K562 (cell line): ENCODE measurements around the genes LAMB3 and HSD11B1.

DNA sequence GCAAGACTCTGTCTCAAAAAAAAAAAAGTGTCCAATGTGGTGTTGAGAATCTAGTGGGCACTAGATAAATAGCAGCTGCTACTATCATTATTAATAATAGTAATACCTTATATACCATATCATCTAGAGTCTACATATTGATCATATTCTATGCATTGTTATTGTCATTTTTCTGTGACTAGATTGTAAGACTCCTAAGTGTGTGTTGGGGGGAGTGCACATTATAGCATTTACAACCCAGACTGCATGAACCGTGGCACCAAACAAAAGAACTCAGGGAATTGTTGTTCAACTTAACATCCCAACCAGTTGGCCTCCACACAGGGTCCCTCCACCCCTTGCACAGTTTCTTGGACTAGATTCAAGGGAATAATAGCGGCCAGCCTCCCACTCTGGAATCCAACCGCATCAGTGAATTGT is 18.3 kb downstream of the CD34 start:
- RAMPAGE, long total RNA = no peak
- RRBS = no CpG with 5 or more reads among the region's 3 CpGs
PRO-cap:
- standard = no peak
- CoPRO, capped RNA only, 2 experiments = no peak in any of the 2 experiments
- CoPRO, capped and uncapped RNA, 2 experiments = no peak in any of the 2 experiments
- CoPRO, uncapped RNA only, 2 experiments = no peak in any of the 2 experiments
CAGE:
- cytosol, long polyA plus RNA = no peak
- long polyA plus RNA = no peak
- nucleolus, long total RNA = no peak
- nucleus, long polyA plus RNA = no peak

DNA sequence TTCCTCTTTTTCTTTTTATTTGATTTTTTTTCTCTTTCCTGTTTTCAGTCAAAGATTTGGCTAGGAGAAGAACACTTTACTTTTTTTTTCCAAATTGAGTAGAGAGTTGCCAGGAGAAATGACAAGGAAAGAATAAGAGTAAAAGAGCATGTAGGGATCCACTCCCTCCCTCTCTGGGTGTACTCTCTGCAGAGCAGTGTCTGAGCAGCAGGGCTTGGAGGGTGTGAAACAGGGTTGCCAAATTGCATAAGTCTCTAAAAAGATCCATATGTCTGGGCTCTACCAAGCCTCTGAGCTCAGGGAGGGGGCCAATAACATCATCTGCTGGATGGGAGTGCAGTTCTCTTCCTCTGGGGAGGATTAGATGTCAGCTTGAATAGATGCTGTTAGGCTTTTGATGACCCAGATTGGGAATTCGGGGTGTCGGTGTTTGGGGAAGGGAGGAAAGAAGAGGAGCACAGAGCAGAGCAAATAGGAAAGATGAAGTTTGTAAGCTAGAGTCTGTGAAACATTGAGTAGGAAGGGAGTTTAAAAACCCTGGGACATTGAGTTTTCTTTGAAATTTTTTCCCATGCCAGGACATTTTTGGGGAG is 8.9 kb upstream of the CD34 start:
- RAMPAGE, long total RNA = no peak
- RRBS = no CpG with 5 or more reads among the region's 2 CpGs
PRO-cap:
- standard = no peak
- CoPRO, capped RNA only, 2 experiments = no peak in any of the 2 experiments
- CoPRO, capped and uncapped RNA, 2 experiments = no peak in any of the 2 experiments
- CoPRO, uncapped RNA only, 2 experiments = no peak in any of the 2 experiments
CAGE:
- cytosol, long polyA plus RNA = no peak
- long polyA plus RNA = no peak
- nucleolus, long total RNA = no peak
- nucleus, long polyA plus RNA = no peak

- RAMPAGE, long total RNA = no peak
- RRBS = no CpG with 5 or more reads among the region's 17 CpGs
PRO-cap:
- standard = no peak
- CoPRO, capped RNA only, 2 experiments = no peak in any of the 2 experiments
- CoPRO, capped and uncapped RNA, 2 experiments = no peak in any of the 2 experiments
- CoPRO, uncapped RNA only, 2 experiments = no peak in any of the 2 experiments
CAGE:
- cytosol, long polyA plus RNA = no peak
- long polyA plus RNA = no peak
- nucleolus, long total RNA = no peak
- nucleus, long polyA plus RNA = no peak
These were observed 53.5 kb upstream of the CD34 start for GRCh38 chr1:207964278-207964934.

DNA sequence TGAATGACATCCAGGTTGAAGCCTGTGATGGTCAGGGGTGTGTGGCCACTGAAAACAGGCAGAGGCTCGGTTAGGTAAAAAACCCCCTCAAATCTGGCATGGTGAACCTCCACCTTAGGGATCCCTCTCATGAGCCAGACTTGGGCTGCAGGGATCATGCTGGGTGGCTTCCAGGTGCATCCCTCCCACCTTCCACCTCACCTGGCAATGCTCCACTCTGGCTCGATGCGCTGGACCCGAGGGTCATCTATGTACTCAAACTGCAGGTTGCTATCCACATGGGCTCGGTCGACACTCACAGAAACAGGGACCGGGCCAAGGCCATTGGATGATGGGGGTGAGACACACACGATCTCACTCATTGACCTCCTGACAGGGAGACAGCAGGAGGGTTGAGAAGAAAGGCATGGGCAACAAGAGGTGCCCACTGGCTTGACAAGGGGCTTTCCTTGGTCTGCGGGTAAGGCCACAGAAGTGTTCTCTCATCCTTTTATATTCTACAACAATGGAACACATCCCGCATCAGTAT is 140.2 kb upstream of the CD34 start:
- RAMPAGE, long total RNA = no peak
- RRBS = no CpG with 5 or more reads among the region's 10 CpGs
PRO-cap:
- standard = no peak
- CoPRO, capped RNA only, 2 experiments = no peak in any of the 2 experiments
- CoPRO, capped and uncapped RNA, 2 experiments = no peak in any of the 2 experiments
- CoPRO, uncapped RNA only, 2 experiments = no peak in any of the 2 experiments
CAGE:
- cytosol, long polyA plus RNA = no peak
- long polyA plus RNA = no peak
- nucleolus, long total RNA = no peak
- nucleus, long polyA plus RNA = no peak

DNA sequence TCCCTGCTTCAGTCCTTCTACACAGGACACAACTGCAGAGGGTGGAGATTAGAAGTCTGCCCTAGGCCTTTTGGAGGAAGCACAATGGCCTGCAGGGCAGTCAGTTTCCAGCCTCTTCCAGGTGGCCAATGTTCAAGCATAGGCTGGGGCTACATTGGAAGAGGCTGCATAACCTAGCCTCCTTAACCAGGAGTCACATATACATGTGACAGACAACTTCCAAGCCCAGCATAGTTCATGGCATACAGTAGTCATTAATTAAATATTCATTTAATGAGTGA is 162.3 kb upstream of the CD34 start:
- RAMPAGE, long total RNA = no peak
PRO-cap:
- standard = no peak
- CoPRO, capped RNA only, 2 experiments = no peak in any of the 2 experiments
- CoPRO, capped and uncapped RNA, 2 experiments = no peak in any of the 2 experiments
- CoPRO, uncapped RNA only, 2 experiments = no peak in any of the 2 experiments
CAGE:
- cytosol, long polyA plus RNA = no peak
- long polyA plus RNA = no peak
- nucleolus, long total RNA = no peak
- nucleus, long polyA plus RNA = no peak

- RAMPAGE, long total RNA = no peak
- RRBS = 3% methylated on average over 4 of the region's 13 CpGs
PRO-cap:
- standard = no peak
- CoPRO, capped RNA only, 2 experiments = no peak in any of the 2 experiments
- CoPRO, capped and uncapped RNA, 2 experiments = no peak in any of the 2 experiments
- CoPRO, uncapped RNA only, 2 experiments = no peak in any of the 2 experiments
CAGE:
- cytosol, long polyA plus RNA = no peak
- long polyA plus RNA = no peak
- nucleolus, long total RNA = no peak
- nucleus, long polyA plus RNA = no peak
These were observed 162.4 kb downstream of the PLXNA2 start for GRCh38 chr1:208081755-208082275.

- RAMPAGE, long total RNA = no peak
- RRBS = no CpG with 5 or more reads among the region's 10 CpGs
PRO-cap:
- standard = no peak
- CoPRO, capped RNA only, 2 experiments = no peak in any of the 2 experiments
- CoPRO, capped and uncapped RNA, 2 experiments = no peak in any of the 2 experiments
- CoPRO, uncapped RNA only, 2 experiments = no peak in any of the 2 experiments
CAGE:
- cytosol, long polyA plus RNA = no peak
- long polyA plus RNA = no peak
- nucleolus, long total RNA = no peak
- nucleus, long polyA plus RNA = no peak
These were observed 94.5 kb downstream of the PLXNA2 start for GRCh38 chr1:208149405-208150298.

- RAMPAGE, long total RNA = no peak
- RRBS = no CpG with 5 or more reads among the region's 12 CpGs
PRO-cap:
- standard = no peak
- CoPRO, capped RNA only, 2 experiments = no peak in any of the 2 experiments
- CoPRO, capped and uncapped RNA, 2 experiments = no peak in any of the 2 experiments
- CoPRO, uncapped RNA only, 2 experiments = no peak in any of the 2 experiments
CAGE:
- cytosol, long polyA plus RNA = no peak
- long polyA plus RNA = no peak
- nucleolus, long total RNA = no peak
- nucleus, long polyA plus RNA = no peak
These were observed 78.5 kb downstream of the PLXNA2 start for GRCh38 chr1:208165524-208166193.

GRCh38 chr1:208181090-208181456 is 63.1 kb downstream of the PLXNA2 start:
- RAMPAGE, long total RNA = no peak
- RRBS = no CpG with 5 or more reads among the region's 2 CpGs
PRO-cap:
- standard = no peak
- CoPRO, capped RNA only, 2 experiments = no peak in any of the 2 experiments
- CoPRO, capped and uncapped RNA, 2 experiments = no peak in any of the 2 experiments
- CoPRO, uncapped RNA only, 2 experiments = no peak in any of the 2 experiments
CAGE:
- cytosol, long polyA plus RNA = no peak
- long polyA plus RNA = no peak
- nucleolus, long total RNA = no peak
- nucleus, long polyA plus RNA = no peak

GRCh38 chr1:208227381-208227735 is 16.8 kb downstream of the PLXNA2 start:
- RAMPAGE, long total RNA = no peak
- RRBS = no CpG with 5 or more reads among the region's 3 CpGs
PRO-cap:
- standard = no peak
- CoPRO, capped RNA only, 2 experiments = no peak in any of the 2 experiments
- CoPRO, capped and uncapped RNA, 2 experiments = no peak in any of the 2 experiments
- CoPRO, uncapped RNA only, 2 experiments = no peak in any of the 2 experiments
CAGE:
- cytosol, long polyA plus RNA = no peak
- long polyA plus RNA = no peak
- nucleolus, long total RNA = no peak
- nucleus, long polyA plus RNA = no peak

- RAMPAGE, long total RNA = no peak
- RRBS = no CpG with 5 or more reads among the region's 5 CpGs
PRO-cap:
- standard = no peak
- CoPRO, capped RNA only, 2 experiments = no peak in any of the 2 experiments
- CoPRO, capped and uncapped RNA, 2 experiments = no peak in any of the 2 experiments
- CoPRO, uncapped RNA only, 2 experiments = no peak in any of the 2 experiments
CAGE:
- cytosol, long polyA plus RNA = no peak
- long polyA plus RNA = no peak
- nucleolus, long total RNA = no peak
- nucleus, long polyA plus RNA = no peak
These were observed 480.3 kb upstream of the CAMK1G start for GRCh38 chr1:209103190-209103618.

GRCh38 chr1:209567454-209568047 is 16.0 kb upstream of the CAMK1G start:
- RAMPAGE, long total RNA = no peak
- RRBS = no CpG with 5 or more reads among the region's 6 CpGs
PRO-cap:
- standard = no peak
- CoPRO, capped RNA only, 2 experiments = no peak in any of the 2 experiments
- CoPRO, capped and uncapped RNA, 2 experiments = no peak in any of the 2 experiments
- CoPRO, uncapped RNA only, 2 experiments = no peak in any of the 2 experiments
CAGE:
- cytosol, long polyA plus RNA = no peak
- long polyA plus RNA = no peak
- nucleolus, long total RNA = no peak
- nucleus, long polyA plus RNA = no peak

DNA sequence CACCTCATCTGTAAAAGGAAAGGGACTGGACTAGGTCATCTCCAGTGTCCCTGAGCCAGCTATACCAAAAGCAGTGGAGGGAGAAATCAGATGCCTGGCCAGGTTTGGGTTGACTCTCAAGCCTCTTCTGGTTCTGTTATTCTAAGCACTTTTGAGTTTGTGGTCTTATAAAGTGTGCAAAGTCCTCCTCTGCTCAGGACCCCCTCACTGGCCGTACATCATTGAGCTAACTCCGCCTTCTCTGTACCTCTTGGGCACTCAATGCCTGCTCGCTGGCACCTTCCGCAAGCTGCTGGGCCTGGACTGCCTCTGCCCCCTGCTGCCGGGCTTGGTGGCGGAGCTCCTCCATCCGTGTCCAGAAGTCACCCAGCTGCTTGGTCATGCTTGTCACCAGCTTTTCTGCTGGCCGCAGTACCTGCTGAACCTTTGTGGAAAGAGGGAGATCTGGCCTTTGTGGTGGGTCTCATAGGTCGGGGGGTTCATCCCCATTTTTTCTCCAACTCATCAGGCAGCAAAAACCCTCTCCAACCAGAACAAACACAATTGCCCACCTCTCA is 33.7 kb downstream of the CAMK1G start:
- RAMPAGE, long total RNA = no peak
- RRBS = no CpG with 5 or more reads among the region's 9 CpGs
PRO-cap:
- standard = no peak
- CoPRO, capped RNA only, 2 experiments = no peak in any of the 2 experiments
- CoPRO, capped and uncapped RNA, 2 experiments = no peak in any of the 2 experiments
- CoPRO, uncapped RNA only, 2 experiments = no peak in any of the 2 experiments
CAGE:
- cytosol, long polyA plus RNA = no peak
- long polyA plus RNA = no peak
- nucleolus, long total RNA = no peak
- nucleus, long polyA plus RNA = no peak

- RAMPAGE, long total RNA = no peak
- RRBS = no CpG with 5 or more reads among the region's 23 CpGs
PRO-cap:
- standard = no peak
- CoPRO, capped RNA only, 2 experiments = no peak in any of the 2 experiments
- CoPRO, capped and uncapped RNA, 2 experiments = no peak in any of the 2 experiments
- CoPRO, uncapped RNA only, 2 experiments = no peak in any of the 2 experiments
CAGE:
- cytosol, long polyA plus RNA = no peak
- long polyA plus RNA = no peak
- nucleolus, long total RNA = no peak
- nucleus, long polyA plus RNA = no peak
These were observed 25.3 kb downstream of the LAMB3 start for GRCh38 chr1:209626783-209627531.

DNA sequence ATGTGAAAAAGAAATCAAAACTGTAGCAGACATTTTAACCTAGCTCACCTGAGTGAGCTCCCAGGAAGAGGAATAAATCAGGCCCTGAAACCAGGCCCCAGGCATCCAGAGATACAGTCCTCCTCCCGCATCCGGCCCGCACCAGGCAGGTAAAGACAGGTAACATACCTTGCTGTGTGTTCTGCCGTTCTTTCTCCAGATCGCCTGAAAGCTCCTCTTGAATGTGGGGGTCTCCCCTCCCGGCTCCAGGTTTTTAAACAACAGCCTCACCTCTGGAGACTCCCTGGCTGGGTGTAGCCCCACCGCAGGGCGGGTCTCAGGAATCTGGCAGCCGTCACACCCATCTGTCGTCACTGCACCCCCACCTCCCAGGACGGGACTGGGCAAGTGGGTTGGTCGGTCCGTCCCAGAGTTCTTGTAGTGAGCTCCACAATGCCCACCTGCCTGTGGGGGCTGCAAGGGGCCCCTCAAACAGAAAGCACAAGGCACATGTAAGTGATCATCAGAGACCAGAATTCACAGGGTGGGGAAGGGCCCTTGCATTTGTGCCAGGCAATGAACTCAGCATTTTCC is at the start of gene LAMB3:
LAMB3 (minus strand) TSS at position 225 of the 573 bp plus-strand sequence.
- RAMPAGE, long total RNA = no peak
- RRBS = no CpG with 5 or more reads among the region's 13 CpGs
PRO-cap:
- standard = no peak
- CoPRO, capped RNA only, 2 experiments = no peak in any of the 2 experiments
- CoPRO, capped and uncapped RNA, 2 experiments = no peak in any of the 2 experiments
- CoPRO, uncapped RNA only, 2 experiments = no peak in any of the 2 experiments
CAGE:
- cytosol, long polyA plus RNA = no peak
- long polyA plus RNA = no peak
- nucleolus, long total RNA = no peak
- nucleus, long polyA plus RNA = no peak

- RAMPAGE, long total RNA = no peak
- RRBS = no CpG with 5 or more reads among the region's 7 CpGs
PRO-cap:
- standard = no peak
- CoPRO, capped RNA only, 2 experiments = no peak in any of the 2 experiments
- CoPRO, capped and uncapped RNA, 2 experiments = no peak in any of the 2 experiments
- CoPRO, uncapped RNA only, 2 experiments = no peak in any of the 2 experiments
CAGE:
- cytosol, long polyA plus RNA = no peak
- long polyA plus RNA = no peak
- nucleolus, long total RNA = no peak
- nucleus, long polyA plus RNA = no peak
These were observed 5.0 kb upstream of the LAMB3 start for GRCh38 chr1:209657049-209657770.

DNA sequence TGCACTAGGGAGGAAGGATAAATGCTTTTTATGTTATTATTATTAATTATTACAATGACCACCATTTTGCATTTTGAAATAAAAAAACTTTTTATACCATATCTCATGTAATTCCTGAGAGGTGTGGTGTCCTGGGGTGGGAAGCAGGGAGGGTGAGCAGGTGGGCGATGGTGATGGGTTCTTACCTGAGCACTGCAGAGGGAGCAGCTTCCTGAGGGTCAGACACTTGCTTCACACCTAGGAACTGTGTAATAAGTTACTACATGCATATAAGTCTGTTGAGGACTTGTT is 1.0 kb downstream of the G0S2 start:
- RAMPAGE, long total RNA = no peak
- RRBS = no CpG with 5 or more reads among the region's 1 CpG
PRO-cap:
- standard = no peak
- CoPRO, capped RNA only, 2 experiments = no peak in any of the 2 experiments
- CoPRO, capped and uncapped RNA, 2 experiments = no peak in any of the 2 experiments
- CoPRO, uncapped RNA only, 2 experiments = no peak in any of the 2 experiments
CAGE:
- cytosol, long polyA plus RNA = no peak
- long polyA plus RNA = no peak
- nucleolus, long total RNA = no peak
- nucleus, long polyA plus RNA = no peak

- RAMPAGE, long total RNA = no peak
- RRBS = no CpG with 5 or more reads among the region's 7 CpGs
PRO-cap:
- standard = no peak
- CoPRO, capped RNA only, 2 experiments = no peak in any of the 2 experiments
- CoPRO, capped and uncapped RNA, 2 experiments = no peak in any of the 2 experiments
- CoPRO, uncapped RNA only, 2 experiments = no peak in any of the 2 experiments
CAGE:
- cytosol, long polyA plus RNA = no peak
- long polyA plus RNA = no peak
- nucleolus, long total RNA = no peak
- nucleus, long polyA plus RNA = no peak
These were observed at the start of gene HSD11B1 for GRCh38 chr1:209704584-209705033. Gene HSD11B1, plus strand, starts transcription at chr1:209704846.

- RAMPAGE, long total RNA = no peak
- RRBS = no CpG with 5 or more reads among the region's 4 CpGs
PRO-cap:
- standard = no peak
- CoPRO, capped RNA only, 2 experiments = no peak in any of the 2 experiments
- CoPRO, capped and uncapped RNA, 2 experiments = no peak in any of the 2 experiments
- CoPRO, uncapped RNA only, 2 experiments = no peak in any of the 2 experiments
CAGE:
- cytosol, long polyA plus RNA = no peak
- long polyA plus RNA = no peak
- nucleolus, long total RNA = no peak
- nucleus, long polyA plus RNA = no peak
These were observed 2.1 kb downstream of the HSD11B1 start for GRCh38 chr1:209706690-209707118.